Suprapubic skin (tissue), 4 donors: ENCODE data around the genes SAMD7 and SLC2A2.

- PRO-cap: no peak
- RAMPAGE, long total RNA, 4 experiments: no peak in any of the 4 experiments
Measured at GRCh38 chr3:169305496-169305951, 358.0 kb downstream of the MECOM start.

GRCh38 chr3:169384859-169385407 lies 278.6 kb downstream of the MECOM start:
- PRO-cap: no peak
- RAMPAGE, long total RNA, 4 experiments: no peak in any of the 4 experiments

- PRO-cap: no peak
- RAMPAGE, long total RNA, 4 experiments: no peak in any of the 4 experiments
Measured at GRCh38 chr3:169389517-169390276, 273.8 kb downstream of the MECOM start.

- PRO-cap: no peak
- RAMPAGE, long total RNA, 4 experiments: no peak in any of the 4 experiments
Measured at GRCh38 chr3:169421468-169422094, 241.9 kb downstream of the MECOM start.

- PRO-cap: no peak
- RAMPAGE, long total RNA, 4 experiments: no peak in any of the 4 experiments
Measured at GRCh38 chr3:169619158-169619521, 44.4 kb downstream of the MECOM start.

GRCh38 chr3:169865150-169865794 lies 4.5 kb downstream of the LRRC31 start:
- PRO-cap: no peak
- RAMPAGE, long total RNA, 4 experiments: no peak in any of the 4 experiments

GRCh38 chr3:169871350-169871849 lies 1.7 kb upstream of the LRRC31 start:
- PRO-cap: no peak
- RAMPAGE, long total RNA, 4 experiments: no peak in any of the 4 experiments

- PRO-cap: no peak
- RAMPAGE, long total RNA, 4 experiments: no peak in any of the 4 experiments
Measured at GRCh38 chr3:169911162-169911705, at the start of gene SAMD7. TSS of gene SAMD7 (plus strand) at chr3:169911572.

DNA sequence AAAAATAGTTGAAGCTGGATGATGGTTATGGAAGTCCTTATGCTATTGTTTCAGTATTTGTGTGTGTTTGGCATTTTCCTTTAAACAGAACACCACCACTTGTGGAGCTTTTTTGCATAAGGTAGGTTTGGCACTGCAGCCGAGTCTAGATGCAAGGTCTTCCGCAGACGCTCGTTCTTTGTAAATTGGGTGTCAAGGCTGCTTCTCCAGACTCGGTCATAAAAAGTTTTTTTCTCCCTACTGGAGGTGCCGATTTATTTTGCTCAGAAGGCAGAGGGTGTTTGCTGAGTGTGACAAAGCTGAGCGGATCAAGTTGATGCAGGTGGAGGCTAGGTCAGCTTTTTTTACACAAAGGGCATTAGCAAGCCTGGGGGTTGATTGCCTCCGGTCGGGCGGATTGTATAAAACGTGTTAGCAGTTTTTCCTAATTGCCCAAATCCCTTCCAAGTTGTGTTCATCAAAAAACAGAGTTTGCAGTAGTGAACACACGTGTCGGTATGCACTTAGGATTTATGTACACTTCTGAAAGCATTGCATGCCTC lies 2.5 kb downstream of the GPR160 start:
- PRO-cap: no peak
- RAMPAGE, long total RNA, 4 experiments: no peak in any of the 4 experiments

DNA sequence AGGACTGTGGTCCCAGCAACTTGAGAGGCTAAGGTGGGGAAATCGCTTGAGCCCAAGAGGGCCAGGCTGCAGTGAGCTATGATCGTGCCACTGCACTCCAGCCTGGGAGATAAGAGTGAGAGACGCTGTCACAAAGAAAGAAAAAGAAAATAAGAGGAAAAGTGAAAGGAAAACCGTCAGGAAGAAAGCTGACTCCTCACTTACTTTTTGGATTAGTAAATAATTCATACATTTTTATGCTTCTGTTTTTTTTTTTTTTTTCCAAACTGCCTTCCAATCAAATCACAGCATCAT lies 1.3 kb downstream of the PHC3 start:
- PRO-cap: no peak
- RAMPAGE, long total RNA, 4 experiments: no peak in any of the 4 experiments

- PRO-cap: no peak
- RAMPAGE, long total RNA, 4 experiments: no peak in any of the 4 experiments
Measured at GRCh38 chr3:170278550-170279338, 56.5 kb downstream of the PRKCI start.

DNA sequence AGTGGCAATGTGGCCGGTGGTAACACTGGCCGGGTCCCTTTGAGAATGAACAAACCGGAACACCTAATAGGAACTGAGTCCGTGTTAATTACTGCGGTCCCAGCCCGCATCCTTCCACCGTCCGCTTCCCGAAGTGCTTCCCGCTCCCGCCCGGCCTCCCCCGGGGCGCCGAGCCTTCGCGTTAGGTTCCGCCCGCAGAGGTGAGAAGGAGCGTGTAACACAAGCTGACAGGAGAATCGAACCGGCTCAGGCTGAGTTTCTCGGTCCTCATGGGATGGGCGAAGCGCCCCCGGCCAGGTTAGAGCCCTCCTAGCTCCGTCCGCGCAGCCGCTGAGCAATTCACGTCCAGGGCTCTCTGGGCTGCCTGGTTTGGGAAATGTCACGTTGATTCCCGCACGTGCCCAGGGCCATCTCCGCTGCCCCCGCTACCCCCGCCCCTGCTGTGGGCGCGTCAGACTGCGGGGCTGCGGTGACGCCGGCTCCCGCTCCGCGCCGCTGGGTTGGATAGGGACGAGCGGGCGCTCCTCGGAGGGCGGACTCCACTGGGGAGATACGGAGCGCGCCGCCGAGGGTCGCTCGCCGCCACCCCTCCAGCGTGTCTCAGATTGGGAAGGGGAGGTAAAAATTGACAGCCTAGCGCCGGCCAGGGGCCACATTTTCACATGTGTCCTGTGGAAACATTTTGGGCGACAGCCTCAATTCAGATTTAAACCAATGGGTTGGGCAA lies 998 bp downstream of the CLDN11 start:
- PRO-cap: bidirectional peak, plus-strand start at position 535 of the sequence, minus-strand start at position 332 of the sequence
- RAMPAGE, long total RNA, 4 experiments: no peak in any of the 4 experiments

DNA sequence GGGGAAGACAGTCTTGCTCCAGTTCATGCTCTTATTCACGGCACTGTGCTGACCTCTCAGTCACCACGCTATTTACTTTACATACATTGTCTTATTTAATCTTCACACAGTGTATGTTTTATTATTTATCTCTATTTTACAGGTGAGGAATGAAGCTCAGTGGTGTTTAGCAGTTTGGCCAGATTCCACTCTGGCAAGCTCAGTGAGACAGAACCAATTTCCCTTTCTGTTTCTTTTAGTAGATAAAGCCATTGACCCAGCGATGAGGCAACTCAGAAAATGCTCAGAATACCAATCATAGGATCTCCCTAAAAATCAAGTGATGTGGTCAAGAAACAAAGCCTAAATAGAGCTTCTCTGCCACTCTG lies 110.0 kb downstream of the RPL22L1 start:
- PRO-cap: no peak
- RAMPAGE, long total RNA, 4 experiments: no peak in any of the 4 experiments

- PRO-cap: no peak
- RAMPAGE, long total RNA, 4 experiments: no peak in any of the 4 experiments
Measured at GRCh38 chr3:170884150-170884992, 14.4 kb upstream of the RPL22L1 start.

GRCh38 chr3:171013669-171014363 lies 12.7 kb downstream of the SLC2A2 start:
- PRO-cap: no peak
- RAMPAGE, long total RNA, 4 experiments: no peak in any of the 4 experiments

DNA sequence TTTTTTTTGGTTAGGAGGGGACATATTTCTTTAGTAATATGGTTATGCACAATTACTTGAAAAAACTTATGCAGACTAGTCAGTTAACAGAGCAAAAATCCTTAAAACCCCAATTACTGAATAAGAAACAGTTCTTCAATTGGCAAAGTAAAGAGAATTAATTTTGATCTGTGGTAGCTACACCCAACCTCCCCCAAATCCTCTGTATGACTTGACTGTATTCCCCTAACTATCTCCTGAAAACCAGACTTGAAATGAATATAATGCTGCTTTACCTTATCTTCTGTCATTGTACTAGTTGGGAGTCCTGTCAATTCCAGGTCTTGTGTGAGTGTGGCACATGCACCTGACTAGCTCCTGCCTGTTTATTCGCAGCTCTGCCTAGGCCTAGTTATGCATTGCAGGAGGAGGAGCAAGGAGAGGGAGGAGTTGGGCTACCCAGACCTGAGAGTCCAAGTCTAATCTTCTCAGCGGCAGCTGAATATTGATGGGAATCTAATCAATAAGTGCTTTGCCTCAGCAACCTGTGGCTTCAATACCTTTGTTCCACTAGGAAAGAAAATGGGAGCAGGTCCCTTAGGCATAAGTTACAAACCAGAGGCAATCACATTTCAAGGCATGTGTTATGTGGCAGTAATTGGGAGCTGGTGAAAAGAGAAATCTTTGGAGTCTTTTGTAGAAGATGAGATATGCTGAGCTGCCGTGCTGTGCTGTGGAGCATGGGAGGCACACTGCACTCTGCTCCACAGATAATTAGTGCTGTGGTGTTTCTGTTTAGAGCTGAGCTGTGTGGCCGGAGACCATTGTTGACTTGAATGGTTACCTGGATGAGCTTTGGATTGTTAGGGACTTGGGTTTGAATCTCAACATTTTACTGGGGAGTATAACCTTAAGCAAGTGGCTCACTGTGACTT lies at the start of gene SLC2A2:
TSS of gene SLC2A2 (minus strand) at position 340 of the 914 bp plus-strand sequence.
- PRO-cap: no peak
- RAMPAGE, long total RNA, 4 experiments: no peak in any of the 4 experiments

GRCh38 chr3:171173616-171174158 lies 147.2 kb upstream of the SLC2A2 start:
- PRO-cap: unidirectional peak, minus-strand start at chr3:171173905
- RAMPAGE, long total RNA, 4 experiments: no peak in any of the 4 experiments

- PRO-cap: no peak
- RAMPAGE, long total RNA, 4 experiments: no peak in any of the 4 experiments
Measured at GRCh38 chr3:171458983-171459917, 955 bp downstream of the TNIK start.

DNA sequence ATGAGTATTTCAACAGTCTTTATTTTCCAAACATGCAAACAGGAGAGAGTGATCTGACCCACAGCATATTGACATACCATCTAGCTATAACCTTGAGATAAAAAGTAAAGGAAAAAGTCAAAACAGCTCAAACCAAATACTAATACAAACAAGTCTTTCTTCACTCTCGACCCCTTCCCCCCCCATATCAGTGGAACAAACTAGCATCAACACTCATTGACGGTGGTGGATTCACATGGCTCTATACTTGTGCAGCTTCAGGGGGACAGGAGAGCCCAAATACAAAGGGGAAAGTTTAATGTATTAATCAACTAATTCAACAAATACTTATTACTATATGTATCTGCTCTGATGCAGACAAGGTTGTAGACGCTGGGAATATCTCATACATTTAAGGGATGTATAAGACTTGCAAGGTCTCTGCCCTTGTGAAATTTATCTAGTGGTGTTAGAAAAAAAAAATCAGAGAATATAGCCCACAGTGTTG lies 1.8 kb upstream of the TMEM212 start:
- PRO-cap: no peak
- RAMPAGE, long total RNA, 4 experiments: no peak in any of the 4 experiments

DNA sequence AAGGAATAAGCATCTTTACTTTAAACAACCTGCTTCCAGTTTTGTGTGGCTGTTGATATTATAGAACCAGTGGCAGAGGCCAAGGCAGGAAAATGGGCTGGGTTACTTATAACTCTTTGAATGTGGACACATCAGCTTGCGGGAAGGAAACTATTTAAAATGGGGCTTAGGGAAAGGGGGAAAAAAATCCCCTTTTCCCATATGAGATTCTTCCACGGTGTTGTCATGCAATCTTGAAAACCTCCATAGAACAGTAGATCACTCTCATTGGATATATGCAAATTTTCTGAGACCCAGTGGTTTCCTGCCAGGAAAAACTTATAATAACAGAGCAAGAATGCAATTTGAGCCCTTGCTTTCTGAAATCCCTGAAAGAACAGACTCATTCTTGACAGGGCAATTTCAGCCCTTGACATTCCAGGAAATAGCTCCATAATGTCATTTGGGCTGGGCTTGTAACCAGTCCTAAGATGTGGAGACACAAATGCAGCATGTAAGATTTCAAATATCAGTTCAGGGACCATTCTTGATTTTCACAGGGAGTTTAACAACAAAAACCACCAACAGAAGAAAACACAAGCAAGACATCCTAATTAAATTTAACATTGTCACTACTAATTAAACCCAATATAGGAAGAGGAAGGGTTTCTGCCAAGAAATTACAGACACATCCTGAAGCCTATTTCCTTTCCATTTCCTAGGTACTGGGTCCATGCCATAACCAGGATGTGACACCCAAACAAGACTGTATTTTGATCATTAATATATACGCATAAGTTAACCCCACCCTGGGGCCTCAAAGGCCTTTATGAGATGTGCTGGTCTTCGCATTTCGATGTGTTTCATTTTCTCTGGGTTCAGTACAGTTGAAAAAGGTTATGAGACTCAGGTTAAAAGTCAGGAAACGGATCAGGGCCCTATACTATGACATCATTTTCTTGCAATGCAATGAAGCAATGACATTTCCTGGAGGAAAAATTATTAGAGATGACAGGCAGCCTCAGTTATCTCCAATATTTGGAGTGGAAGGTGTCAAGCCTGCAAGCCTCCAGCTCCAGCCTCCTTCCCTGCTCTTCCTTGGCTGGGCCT lies 31.4 kb downstream of the TMEM212 start:
- PRO-cap: no peak
- RAMPAGE, long total RNA, 4 experiments: no peak in any of the 4 experiments